ENCODE measurements around the gene DEGS2.

GRCh38 chr14:100159373-100159955, at the start of gene DEGS2:
TSS of gene DEGS2 (minus strand) at chr14:100159645.
- PRO-cap: unidirectional peak, minus-strand start at chr14:100159631
- RAMPAGE, long total RNA: no peak

- PRO-cap: no peak
- RAMPAGE, long total RNA: no peak
Observed at GRCh38 chr14:100239389-100239824, 463 bp downstream of the YY1 start.

GRCh38 chr14:100239825-100241026, 1.3 kb downstream of the YY1 start:
- PRO-cap: bidirectional peak, plus-strand start at chr14:100240039, minus-strand start at chr14:100240029; bidirectional peak, plus-strand start at chr14:100240674, minus-strand start at chr14:100240367
- RAMPAGE, long total RNA: no peak

DNA sequence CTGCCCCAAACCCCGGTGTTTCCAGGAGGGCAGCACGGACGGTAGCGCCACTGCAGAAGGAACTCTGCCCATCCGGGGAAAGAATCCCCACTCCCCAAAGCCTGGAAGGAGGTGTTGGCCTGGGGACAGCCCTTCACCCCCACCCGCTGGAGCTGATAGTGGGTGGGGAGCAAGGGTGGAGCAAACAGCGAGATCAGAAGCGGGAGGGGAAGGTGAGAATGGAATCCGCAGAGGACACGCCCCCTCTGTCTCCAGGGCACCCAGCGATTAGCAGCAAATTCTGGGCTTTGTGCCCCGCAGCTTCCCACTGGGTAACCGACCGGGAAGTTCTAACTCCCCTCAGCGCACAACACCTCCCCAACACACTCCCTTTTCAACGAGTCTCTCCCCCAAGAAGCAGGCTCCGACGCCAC, 1.4 kb downstream of the SLC25A29 start:
- PRO-cap: no peak
- RAMPAGE, long total RNA: no peak

- PRO-cap: no peak
- RAMPAGE, long total RNA: no peak
Observed at GRCh38 chr14:100342406-100342630, 19.2 kb downstream of the SLC25A47 start.

DNA sequence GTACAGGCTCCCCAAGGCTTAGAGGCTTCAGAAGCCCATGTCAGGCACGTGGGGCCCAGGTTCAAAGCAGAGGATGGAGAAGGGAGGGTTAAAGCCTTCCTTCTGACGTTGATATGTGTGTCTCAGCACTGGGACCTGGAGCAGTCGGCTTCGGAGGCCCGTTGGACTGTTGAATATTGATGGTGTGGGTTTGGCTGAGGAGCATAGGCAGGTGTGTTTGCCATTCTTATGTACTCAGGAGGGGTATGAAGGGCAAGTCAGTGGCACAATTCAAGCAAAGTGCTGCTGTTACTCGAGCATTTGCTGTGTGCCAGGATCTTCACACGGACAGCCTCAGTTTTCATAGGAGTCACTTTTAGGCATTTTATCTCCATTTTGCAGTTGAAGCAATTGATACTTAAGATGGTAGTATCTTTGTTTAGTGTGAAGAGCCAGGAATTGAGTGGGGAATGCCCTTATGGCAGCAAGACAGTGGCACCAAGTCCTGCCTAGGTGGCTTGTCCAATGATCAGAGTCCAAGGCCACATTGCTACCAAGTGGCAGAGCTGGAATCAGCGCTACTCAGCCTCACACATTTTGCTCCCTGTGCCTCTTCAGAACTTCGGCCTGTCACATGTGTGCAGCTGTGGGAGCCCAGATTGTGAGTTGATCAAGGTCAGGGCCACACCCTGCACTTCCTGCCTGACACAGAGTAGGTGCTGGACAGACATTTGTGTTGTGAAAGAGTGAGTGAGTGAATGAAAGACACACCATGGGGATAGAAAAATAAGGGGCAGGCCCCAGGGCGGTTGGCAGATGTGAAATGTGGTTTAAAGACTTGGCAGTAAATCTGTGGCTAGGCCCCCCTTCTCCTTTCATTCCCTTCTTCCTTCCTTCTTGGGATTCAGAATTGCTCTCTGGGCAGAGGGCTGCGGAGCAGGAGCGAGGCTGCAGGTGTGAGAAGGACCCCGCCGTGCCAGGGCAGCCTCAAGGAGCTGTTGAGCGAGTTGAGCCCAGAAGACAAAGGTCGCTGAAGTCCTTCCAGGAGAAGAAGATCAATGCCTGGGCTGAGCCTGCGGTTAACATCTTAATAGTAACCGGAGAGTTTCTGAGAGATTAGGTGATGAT, 30.1 kb downstream of the WDR25 start:
- PRO-cap: no peak
- RAMPAGE, long total RNA: no peak

GRCh38 chr14:100424587-100425024, 48.3 kb downstream of the WDR25 start:
- PRO-cap: no peak
- RAMPAGE, long total RNA: no peak

DNA sequence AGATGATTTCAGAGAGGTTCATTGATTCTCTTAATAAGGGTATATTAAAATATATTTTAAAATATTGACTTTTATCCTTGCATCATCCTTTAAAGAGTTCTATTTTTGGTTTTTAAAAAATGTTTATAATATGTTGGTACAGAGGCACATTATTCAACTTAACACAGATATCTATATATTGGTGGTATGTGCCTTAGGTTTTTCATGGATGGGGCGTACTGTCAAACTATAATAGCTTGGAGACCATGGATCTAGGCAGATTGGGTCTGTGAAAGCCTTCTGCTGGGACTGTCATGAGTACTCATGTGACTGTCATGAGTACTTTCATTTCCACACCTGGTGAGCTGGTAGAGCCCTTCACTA, 104.9 kb downstream of the BEGAIN start:
- PRO-cap: no peak
- RAMPAGE, long total RNA: no peak

- PRO-cap: no peak
- RAMPAGE, long total RNA: no peak
Observed at GRCh38 chr14:100665227-100666217, 61.2 kb upstream of the DLK1 start.

GRCh38 chr14:100679554-100680157, 47.0 kb upstream of the DLK1 start:
- PRO-cap: no peak
- RAMPAGE, long total RNA: no peak

DNA sequence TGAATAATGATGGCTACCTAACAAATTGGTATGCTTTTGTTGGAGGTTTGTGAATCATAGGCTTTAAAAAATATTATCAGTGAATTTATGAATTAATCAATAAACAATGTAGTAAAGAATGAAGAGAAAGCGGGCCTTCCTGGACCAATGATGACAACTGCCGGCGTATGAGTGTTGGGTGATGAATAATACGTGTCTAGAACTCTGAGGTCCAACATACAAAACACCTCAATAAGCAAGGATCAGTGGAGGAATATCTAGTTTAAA, 68.4 kb upstream of the RTL1 start:
- PRO-cap: no peak
- RAMPAGE, long total RNA: no peak

GRCh38 chr14:101074394-101074752, 170.9 kb upstream of the RTL1 start:
- PRO-cap: no peak
- RAMPAGE, long total RNA: no peak

DNA sequence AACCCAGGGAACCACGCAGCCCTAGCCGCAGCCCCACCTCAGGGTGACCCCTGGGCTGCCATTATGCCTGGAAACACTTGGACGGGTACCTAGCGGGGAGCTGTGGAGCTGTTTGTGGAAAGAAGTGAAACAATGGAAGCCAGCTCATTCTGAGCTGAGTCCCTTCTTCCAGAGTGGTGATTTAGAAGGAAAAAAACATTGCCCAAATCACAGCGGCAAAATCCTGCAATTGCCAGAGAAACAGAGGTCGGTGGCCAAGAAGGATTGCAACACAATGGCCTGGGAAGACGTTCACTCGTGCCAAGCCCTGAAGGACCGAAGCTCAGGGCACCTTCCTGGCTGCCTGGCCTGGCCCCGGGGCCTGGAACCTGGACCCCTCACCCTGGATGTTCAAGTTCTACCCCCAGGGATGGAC, 240.6 kb upstream of the PPP2R5C start:
- PRO-cap: no peak
- RAMPAGE, long total RNA: no peak

- PRO-cap: no peak
- RAMPAGE, long total RNA: no peak
Observed at GRCh38 chr14:101559792-101560897, 201.4 kb upstream of the PPP2R5C start.

- PRO-cap: no peak
- RAMPAGE, long total RNA: no peak
Observed at GRCh38 chr14:101709788-101710576, 51.5 kb upstream of the PPP2R5C start.

DNA sequence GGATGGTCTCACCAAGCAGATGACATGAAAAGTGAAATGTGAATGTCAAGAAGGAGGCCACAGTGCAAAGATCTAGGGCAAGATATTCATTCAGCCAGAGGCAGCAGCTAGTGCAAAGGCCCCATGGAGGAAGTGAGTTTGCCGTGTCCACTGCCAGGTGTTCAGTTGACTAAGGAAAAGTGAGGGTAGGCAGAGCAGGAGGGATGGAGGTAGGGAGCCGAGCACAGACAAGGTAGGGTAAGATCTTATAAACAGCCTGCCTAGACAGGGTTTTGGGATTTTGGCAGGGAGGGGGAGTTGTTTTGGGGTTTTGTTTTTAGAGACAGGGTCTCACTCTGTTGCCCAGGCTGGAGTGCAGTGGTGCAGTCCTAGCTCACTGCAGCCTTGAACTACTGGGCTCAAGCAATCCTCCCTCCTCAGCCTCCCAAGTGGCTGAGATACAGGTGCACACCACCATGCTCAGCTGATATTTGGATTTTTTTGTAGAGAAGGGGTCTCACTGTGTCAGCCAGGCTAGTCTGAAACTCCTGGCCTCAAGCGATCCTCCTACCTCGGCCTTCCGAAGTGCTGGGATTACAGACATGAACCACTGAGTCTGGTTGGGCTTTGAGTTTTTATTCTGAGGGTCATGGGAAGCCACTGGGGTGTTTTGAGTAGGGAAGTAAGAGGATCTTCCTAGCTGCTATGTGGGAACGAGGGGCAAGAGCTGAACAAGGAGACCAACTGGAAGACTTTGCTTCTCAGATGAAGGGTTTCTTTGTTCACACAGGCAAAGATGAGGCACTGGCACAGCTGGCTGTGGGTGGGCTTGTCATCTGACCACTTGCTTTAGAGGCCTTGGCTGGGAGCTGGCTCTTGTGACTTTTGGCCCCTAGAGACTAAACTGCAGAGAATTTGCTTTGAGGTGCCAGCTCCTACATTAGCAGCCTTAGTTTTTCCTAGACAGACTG, 12.2 kb downstream of the PPP2R5C start:
- PRO-cap: no peak
- RAMPAGE, long total RNA: no peak

DNA sequence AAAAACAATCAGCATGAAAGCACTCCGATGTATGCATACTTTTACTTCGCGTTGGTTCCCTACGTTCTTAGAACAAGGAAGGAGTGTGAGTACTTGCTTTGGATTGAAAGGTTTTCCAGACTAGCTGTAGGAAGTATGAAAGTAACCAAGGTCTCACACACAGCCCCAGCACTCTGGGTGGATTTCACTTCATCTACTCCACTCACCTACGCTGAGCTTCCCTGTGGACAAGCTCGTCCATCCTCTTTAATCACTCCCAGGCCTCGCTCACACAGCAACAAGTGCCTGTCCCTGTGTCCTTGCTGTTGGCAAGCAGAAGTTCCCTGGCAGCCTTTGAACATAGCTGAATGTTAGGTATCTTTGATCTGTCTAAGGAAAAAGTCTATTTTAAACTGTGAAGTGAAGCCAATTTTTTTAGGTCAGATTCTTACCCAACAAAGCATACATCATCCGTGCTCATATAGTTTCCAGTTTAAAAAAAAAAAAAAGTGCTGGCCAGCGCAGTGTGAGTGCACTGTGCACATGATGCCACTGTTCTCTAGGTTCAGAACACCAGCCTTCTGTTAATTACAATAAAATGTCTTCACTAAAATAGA, 36.3 kb downstream of the PPP2R5C start:
- PRO-cap: no peak
- RAMPAGE, long total RNA: no peak

- PRO-cap: no peak
- RAMPAGE, long total RNA: no peak
Observed at GRCh38 chr14:101814817-101816003, 53.7 kb downstream of the PPP2R5C start.

GRCh38 chr14:101819183-101819576, 57.7 kb downstream of the PPP2R5C start:
- PRO-cap: no peak
- RAMPAGE, long total RNA: no peak

GRCh38 chr14:101822765-101823376, 61.4 kb downstream of the PPP2R5C start:
- PRO-cap: no peak
- RAMPAGE, long total RNA: no peak